ENCODE data around the genes SUPT3H and ENPP4.

GRCh38 chr6:44392557-44392863 is 5.0 kb downstream of the CDC5L start:
- PRO-cap: no peak

DNA sequence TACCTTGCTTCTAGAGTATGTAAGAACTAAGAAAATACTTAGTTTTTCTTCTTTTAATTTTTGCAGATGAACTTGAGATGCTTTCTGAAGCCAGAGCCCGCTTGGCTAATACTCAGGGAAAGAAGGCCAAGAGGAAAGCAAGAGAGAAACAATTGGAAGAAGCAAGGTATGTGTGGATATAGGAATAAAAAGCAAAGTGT is 8.7 kb downstream of the CDC5L start:
- PRO-cap: no peak

GRCh38 chr6:44398065-44398443 is 10.5 kb downstream of the CDC5L start:
- PRO-cap: no peak

- PRO-cap: no peak
These were observed 171.2 kb downstream of the CDC5L start for GRCh38 chr6:44558592-44559171.

DNA sequence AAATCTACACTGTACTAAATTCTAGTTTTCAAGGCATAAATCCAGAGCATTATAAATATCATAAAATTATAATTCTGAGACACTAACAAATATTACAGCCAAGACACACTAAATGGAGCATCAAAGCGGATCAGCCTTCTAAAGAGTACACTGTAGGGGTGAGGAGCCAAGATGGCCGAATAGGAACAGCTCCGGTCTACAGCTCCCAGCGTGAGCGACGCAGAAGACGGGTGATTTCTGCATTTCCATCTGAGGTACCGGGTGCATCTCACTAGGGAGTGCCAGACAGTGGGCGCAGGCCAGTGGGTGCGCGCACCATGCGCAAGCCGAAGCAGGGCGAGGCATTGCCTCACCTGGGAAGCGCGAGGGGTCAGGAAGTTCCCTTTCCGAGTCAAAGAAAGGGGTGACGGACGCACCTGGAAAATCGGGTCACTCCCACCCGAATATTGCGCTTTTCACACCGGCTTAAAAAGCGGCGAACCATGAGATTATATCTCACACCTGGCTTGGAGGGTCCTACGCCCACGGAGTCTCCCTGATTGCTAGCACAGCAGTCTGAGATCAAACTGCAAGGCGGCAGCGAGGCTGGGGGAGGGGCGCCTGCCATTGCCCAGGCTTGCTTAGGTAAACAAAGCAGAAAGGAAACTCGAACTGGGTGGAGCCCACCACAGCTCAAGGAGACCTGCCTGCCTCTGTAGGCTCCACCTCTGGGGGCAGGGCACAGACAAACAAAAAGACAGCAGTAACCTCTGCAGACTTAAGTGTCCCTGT is 265.7 kb upstream of the RUNX2 start:
- PRO-cap: no peak

DNA sequence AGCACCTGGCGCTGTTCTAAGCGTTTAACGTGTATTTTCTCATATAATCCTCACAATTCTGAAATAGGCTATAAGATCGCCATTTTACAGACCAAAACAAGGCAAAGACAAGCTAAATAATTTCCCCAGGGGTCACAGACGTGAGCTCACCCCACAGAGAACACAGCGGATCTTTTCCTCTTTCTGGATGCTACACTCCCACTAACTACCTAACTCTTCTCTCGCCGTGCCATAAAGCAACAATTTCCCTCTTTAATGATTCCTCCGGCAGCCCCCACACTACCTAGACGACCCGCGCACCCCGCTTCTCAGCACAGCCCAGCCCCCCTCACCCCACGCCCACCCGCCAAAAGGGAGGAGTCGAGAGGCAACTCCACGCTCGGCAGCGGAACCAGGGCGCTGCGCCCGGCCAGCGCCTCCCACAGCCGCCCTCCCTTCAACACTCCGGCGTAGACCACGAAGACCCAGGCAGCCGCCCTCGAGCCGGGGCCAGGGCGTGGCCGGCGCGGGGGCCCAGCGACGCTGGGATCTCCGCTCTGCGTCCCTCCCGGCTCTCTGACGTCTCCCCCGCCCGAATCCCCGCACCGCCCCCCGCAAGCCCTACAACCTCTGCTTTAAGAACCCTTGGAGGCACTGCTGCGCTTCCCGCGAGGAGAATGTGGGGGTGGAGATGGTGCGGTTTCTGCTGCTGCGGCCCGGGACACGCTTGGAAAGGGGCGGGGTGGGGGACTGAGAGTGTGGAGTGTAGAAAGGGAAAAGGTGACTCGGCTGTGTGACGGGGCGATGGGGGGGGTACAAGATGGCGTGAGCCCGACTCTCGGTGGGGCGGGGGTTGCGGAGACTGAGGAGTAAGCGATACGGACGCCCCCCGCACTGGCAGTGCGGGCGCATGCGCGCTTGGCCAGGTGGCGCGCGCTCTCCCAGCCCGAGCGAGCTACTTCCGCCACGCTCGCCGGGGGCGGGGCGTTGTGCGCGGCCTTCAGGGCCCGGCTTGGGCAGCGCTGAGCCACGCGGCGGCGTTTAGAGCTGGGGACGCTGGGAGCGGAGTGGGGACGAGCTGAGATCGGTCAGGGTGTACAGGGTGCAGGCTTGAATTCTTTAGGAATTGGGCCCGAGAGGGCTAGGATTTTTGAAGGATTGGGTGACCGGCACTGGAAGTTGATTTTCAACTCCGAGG is at the start of gene SUPT3H:
TSS of gene SUPT3H (minus strand) at position 774 of the 1,177 bp plus-strand sequence.
- PRO-cap: bidirectional peak, plus-strand start at position 1,023 of the sequence, minus-strand start at position 843 of the sequence

GRCh38 chr6:45417341-45417719 is 39.6 kb upstream of the SUPT3H start:
- PRO-cap: no peak

DNA sequence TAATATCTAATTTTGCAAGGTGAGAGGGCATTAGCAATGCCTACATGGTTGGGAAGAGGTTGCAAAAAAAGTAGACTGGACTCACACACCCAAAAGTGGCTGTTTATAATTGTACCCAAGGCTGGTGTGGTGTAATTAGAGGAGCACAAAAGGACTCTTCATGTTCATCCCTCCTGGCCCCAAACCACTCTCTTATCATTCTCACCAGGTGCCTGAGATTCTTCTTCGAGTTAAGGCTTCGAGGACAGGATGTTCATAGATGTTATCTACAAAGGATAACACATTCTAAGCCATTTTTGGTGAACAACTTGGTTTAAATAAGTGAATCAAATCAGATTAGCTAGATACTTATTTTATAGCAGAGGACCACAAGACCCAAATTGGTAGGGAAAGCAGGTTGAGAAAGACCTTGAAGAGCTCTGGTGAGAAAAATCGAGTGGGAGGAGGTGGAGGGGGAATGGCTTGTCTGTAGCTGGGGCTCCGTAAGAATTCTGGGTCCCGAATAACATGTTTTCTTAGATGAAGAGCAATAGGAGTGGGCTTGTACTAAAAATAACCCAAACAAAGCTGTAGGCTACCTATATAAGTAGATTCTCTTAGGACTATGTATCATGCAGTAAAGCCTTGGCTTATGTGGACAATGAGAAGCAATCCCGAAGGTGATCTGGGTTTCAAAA is 73.2 kb upstream of the SUPT3H start:
- PRO-cap: no peak

DNA sequence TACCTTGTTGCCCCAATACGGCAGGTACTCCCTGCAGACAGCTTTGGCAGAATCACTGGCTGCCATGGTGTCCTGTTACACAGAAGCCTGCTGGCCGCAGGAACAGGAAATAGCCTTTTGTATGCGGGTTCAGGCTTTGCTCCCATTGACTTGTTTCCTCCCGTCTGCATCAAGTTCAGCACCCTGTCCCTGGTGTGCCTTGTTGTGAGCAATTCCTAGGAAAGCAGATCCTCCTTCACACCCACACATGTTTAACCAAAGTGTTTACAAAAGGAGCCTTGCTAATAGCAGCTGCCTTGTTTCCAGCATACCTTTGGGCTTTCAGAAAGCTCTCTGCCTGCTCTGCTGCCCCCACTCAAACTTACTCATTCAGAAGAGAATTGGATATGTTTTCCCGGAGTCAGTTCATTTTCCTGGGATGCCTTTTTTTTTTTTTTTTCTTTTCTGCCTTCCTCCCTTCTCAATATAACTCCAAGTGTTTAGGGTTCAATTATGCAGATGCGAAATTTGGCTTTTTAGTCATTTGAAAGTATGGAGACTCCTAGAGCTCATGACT is 127.3 kb upstream of the SUPT3H start:
- PRO-cap: no peak

DNA sequence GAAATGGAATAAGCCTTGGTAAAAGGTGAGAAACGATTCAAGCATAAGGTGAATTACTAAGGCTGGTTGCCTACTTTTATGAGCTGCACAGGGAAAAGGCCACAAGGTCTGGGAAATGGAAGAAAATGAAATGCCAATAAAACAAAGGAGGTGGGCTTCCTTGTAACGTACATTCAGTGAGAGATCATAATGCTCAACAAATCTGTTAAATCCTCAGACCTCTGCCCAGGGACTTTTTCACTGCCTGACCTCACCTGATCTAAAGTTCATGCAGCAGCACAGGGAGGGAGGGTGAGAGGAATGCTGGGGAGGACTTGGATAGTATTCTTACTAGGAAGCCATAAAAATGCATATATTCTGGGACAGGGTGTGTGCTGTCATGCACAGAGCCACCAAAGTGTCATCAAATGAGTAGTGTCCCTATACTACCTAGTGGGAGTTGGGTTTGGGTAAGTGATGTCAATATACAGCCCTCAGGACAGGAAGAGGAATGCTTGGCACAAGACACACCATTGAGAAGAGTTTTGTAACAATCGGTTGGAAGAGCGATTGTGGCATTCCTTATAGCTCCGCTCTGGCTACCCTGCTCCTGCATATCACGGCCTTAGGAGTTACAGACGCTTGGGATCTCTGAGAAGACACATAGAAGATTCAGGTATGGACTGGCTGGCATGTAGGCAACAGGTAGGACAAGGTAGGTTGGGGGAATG is 32.6 kb downstream of the CLIC5 start:
- PRO-cap: no peak

GRCh38 chr6:45988577-45989095 is 27.0 kb downstream of the CLIC5 start:
- PRO-cap: no peak

DNA sequence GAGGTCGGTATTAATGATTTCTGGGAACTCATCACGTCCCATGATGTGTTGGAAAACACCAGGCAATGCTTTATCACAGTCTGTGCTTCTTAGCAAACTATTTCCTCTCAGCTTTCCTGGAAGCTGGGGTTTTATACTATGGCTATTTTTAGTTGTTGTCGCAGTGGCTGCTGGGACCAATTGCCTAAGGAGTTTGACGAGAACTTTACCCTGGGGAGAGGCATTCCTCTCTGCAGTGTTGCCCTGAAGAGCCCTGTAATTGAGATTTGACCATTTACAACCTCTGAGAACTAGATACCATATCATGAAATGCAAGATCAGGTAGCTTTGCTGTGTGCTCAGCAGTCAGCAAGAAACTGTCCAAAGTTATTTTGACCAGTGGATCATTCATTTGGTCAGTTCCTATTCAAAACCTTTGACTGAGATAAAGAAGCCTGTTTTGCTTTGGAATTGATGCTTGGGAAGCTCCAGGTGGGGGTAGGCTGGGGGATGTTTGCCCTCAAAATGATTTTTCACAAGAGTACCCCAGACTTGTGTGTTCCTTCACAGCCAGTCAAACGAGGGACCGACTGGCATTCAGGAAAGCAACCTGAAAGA is 38.0 kb upstream of the CLIC5 start:
- PRO-cap: no peak

DNA sequence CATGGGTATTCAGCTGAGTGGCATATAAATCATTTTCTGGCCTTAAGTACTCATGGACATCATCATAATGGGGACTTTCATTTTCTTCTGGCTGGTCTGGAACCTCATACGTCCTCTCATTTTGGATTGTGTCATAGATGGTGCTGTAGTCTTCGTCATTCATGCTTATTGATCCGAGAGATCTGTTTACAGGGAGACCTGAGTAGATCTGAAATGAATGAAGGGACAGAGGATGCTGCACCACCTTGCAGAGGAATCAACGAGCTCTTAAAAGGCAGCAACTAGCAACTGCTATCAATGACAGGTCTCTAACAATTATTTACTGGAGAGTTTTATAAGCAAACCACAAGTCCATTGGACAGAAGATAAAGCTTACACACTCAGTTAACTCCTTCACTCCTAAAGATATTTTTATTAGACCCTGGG is 49.7 kb upstream of the ENPP4 start:
- PRO-cap: no peak

- PRO-cap: bidirectional peak, plus-strand start at chr6:46129989, minus-strand start at chr6:46129779
These were observed at the start of gene ENPP4 for GRCh38 chr6:46129695-46130546. TSS of gene ENPP4 (plus strand) at chr6:46129989.

DNA sequence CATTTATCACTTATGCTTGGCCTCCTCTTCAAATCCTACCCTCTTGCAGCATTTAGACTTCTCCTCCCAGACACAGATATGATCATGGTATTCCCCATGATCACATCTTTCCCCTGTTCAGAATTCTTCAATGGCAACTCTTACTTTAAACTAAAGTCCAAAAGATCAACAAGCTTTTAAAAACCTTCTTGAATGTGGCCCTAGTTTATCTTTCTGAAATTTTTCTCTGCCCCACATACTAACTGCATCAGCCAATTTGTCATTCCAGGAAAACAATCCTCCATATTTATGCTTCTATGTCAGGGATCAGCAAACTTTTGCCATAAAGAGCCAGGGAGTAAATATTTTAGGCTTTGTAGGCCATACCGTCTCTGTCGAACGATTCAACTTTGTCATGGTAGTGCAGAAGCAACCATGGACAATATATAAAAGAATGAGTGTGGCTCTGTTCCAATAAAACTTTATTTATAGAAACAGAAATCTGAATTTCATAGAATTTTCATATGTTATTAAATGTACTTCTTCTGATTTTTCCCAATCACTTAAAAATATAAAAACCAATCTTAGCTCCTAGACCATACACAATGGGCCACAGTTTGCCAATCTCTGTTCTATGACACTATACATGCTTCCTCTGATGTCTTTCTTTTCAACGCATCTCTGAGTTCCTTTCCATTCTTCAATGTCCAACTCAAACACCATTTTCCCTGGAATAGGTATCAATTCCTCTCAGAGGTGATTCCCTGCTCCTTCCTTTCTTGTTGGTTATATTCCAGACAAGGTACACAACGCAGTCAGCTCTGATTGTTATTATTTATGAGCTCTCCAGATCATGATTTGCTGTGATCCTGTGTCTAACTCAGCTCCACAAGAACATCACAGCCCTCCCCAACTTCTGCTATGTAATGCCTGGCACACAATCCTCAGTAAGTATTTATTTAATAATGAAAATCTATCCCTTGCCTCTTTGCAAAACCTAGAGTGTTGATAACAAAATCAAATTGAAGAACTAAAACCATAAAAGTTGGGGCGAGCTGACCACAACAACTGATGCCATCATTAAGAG is 115.6 kb downstream of the RCAN2 start:
- PRO-cap: no peak

- PRO-cap: no peak
These were observed 112.0 kb downstream of the RCAN2 start for GRCh38 chr6:46379189-46379634.

- PRO-cap: no peak
These were observed 17.9 kb upstream of the RCAN2 start for GRCh38 chr6:46508923-46509768.

DNA sequence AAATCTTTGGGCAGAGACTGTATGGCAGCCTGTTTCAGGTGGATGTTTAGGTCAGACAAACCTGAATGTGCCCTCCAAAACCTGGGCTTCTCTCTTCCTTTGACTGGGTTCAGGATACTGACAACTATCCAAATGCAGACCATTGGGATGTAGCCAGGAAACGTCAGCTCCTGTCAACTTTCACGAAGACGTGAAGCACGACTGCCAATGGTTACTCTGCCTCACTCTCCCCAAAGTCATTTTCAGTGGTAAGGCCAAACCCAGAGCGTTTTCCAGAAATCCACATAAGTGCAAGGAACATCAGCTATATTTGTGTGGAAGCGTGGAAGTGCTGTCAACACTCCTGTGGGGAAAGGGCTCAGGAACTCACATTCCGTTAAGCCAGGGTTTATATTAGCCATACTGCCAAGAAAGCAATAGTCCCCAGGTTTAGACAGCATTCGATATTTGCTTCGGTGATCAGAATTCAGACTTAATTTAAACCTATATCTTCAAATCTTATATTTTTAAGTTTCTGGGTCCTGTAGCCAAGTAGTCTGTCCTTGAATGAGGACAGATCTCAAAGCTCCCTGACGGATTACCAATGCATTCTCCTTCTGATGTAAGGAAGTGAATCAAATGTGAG is 20.2 kb upstream of the RCAN2 start:
- PRO-cap: no peak

DNA sequence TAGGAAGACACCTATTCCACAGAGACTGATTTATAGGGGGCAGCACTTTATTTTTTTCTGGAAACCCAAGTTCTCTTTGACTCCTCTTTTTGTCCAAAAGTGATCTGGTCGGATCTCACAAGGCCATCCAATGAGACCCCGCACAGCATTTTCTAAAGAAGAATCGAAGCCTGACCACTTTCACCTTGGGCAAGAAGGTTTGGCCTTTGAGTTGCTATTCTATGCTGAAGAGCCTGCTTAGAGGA is 11.2 kb upstream of the TDRD6 start:
- PRO-cap: no peak

- PRO-cap: bidirectional peak, plus-strand start at chr6:47035072, minus-strand start at chr6:47034835
These were observed 7.3 kb downstream of the ADGRF1 start for GRCh38 chr6:47034770-47035389.

Measured in Calu3 (cell line).